AG09319 (cell line): ENCODE measurements around a stretch of chr12.

- RRBS: 88% methylated on average over 7 of the region's 29 CpGs
Measured at GRCh38 chr12:124360474-124361323, 65.8 kb downstream of the RFLNA start.

DNA sequence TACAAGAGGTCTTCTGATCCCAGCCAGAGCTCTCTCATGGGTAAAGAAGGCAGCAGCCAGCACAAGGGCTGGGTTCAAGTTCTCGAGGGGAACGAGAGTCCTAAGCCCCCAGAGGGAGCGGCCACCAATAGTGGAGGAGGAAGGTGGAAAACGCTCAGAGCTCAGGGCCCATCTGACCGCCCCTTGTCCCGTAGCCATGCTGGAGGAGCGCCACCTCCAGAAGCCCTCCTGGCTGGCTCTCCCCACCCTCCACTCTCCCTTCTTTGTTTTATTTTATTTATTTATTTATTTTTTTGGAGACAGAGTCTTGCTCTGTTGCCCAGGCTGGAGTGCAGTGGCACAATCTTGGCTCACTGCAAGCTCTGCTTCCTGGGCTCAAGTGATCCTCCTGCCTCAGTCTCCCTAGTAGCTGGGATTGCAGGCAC is 72.5 kb downstream of the RFLNA start:
- RRBS: no CpG with 5 or more reads among the region's 7 CpGs

- RRBS: no CpG with 5 or more reads among the region's 12 CpGs
Measured at GRCh38 chr12:124391204-124391647, 96.3 kb downstream of the RFLNA start.

GRCh38 chr12:124403302-124404590 is 108.9 kb downstream of the RFLNA start:
- RRBS: 57% methylated on average over 9 of the region's 33 CpGs

- RRBS: no CpG with 5 or more reads among the region's 29 CpGs
Measured at GRCh38 chr12:124420972-124421969, 126.4 kb downstream of the RFLNA start.

- RRBS: no CpG with 5 or more reads among the region's 21 CpGs
Measured at GRCh38 chr12:124429355-124429796, 134.5 kb downstream of the RFLNA start.

GRCh38 chr12:124492803-124493353 is 74.5 kb downstream of the NCOR2 start:
- RRBS: no CpG with 5 or more reads among the region's 10 CpGs

GRCh38 chr12:124515834-124516406 is 51.5 kb downstream of the NCOR2 start:
- RRBS: 63% methylated on average over 3 of the region's 18 CpGs

GRCh38 chr12:124586562-124586936 is 19.1 kb upstream of the NCOR2 start:
- RRBS: no CpG with 5 or more reads among the region's 7 CpGs

- RRBS: no CpG with 5 or more reads among the region's 16 CpGs
Measured at GRCh38 chr12:124673744-124674597, 106.6 kb upstream of the NCOR2 start.

- RRBS: 82% methylated on average over 7 of the region's 24 CpGs
Measured at GRCh38 chr12:124679333-124680242, 112.2 kb upstream of the NCOR2 start.

DNA sequence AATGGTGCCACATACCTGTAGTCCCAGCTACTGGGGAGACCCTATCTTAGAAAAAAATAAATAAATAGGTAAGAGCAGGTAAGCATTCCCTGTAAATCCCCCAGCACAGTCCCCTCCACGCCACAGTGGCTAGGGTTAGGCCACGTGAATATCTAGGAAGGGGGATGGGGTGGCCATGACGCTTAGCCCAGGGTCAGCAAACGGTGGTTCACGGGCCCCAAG is 113.4 kb upstream of the NCOR2 start:
- RRBS: no CpG with 5 or more reads among the region's 5 CpGs

GRCh38 chr12:124694597-124695444 is 127.4 kb upstream of the NCOR2 start:
- RRBS: no CpG with 5 or more reads among the region's 12 CpGs

- RRBS: no CpG with 5 or more reads among the region's 8 CpGs
Measured at GRCh38 chr12:124698598-124699109, 131.2 kb upstream of the NCOR2 start.

- RRBS: 59% methylated on average over 3 of the region's 16 CpGs
Measured at GRCh38 chr12:124773845-124774552, 89.7 kb downstream of the SCARB1 start.

- RRBS: no CpG with 5 or more reads among the region's 24 CpGs
Measured at GRCh38 chr12:124917120-124918222, 3.0 kb upstream of the UBC start.

GRCh38 chr12:124928098-124928999 is 13.9 kb upstream of the UBC start:
- RRBS: no CpG with 5 or more reads among the region's 37 CpGs

- RRBS: no CpG with 5 or more reads among the region's 20 CpGs
Measured at GRCh38 chr12:125246051-125247002, 60.1 kb downstream of the TMEM132B start.

- RRBS: no CpG with 5 or more reads among the region's 10 CpGs
Measured at GRCh38 chr12:125652389-125652625, 466.1 kb downstream of the TMEM132B start.

GRCh38 chr12:125848260-125848667 is 662.1 kb downstream of the TMEM132B start:
- RRBS: no CpG with 5 or more reads among the region's 5 CpGs